Subcutaneous adipose tissue (tissue), 3 donors: ENCODE results near the genes HNRNPA3 and PLEKHA3.

DNA sequence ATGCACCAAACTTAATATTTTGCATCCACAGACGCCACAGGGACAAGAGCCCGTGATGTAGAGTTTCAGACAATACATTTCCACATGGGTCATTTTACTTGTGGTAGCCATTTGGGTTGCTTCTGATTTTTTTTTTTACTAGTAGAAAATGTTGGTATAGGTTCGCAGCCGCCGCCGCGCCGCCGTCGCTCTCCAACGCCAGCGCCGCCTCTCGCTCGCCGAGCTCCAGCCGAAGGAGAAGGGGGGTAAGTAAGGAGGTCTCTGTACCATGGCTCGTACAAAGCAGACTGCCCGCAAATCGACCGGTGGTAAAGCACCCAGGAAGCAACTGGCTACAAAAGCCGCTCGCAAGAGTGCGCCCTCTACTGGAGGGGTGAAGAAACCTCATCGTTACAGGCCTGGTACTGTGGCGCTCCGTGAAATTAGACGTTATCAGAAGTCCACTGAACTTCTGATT lies 44.6 kb downstream of the CHRNA1 start:
- PRO-cap, result no peak
- RAMPAGE, long total RNA, 3 experiments, result start-site peak on the plus strand in 3 of 3 experiments, centred at positions 171 to 191 of the sequence, 22 to 56 reads per replicate

- PRO-cap, result no peak
- RAMPAGE, long total RNA, 3 experiments, result no peak in any of the 3 experiments
Measured at GRCh38 chr2:174753111-174753770, 11.0 kb downstream of the CHRNA1 start.

- PRO-cap, result no peak
- RAMPAGE, long total RNA, 3 experiments, result no peak in any of the 3 experiments
Measured at GRCh38 chr2:174901046-174901494, 104.1 kb downstream of the CHN1 start.

- PRO-cap, result no peak
- RAMPAGE, long total RNA, 3 experiments, result no peak in any of the 3 experiments
Measured at GRCh38 chr2:176088268-176088952, 4.1 kb upstream of the HOXD13 start.

DNA sequence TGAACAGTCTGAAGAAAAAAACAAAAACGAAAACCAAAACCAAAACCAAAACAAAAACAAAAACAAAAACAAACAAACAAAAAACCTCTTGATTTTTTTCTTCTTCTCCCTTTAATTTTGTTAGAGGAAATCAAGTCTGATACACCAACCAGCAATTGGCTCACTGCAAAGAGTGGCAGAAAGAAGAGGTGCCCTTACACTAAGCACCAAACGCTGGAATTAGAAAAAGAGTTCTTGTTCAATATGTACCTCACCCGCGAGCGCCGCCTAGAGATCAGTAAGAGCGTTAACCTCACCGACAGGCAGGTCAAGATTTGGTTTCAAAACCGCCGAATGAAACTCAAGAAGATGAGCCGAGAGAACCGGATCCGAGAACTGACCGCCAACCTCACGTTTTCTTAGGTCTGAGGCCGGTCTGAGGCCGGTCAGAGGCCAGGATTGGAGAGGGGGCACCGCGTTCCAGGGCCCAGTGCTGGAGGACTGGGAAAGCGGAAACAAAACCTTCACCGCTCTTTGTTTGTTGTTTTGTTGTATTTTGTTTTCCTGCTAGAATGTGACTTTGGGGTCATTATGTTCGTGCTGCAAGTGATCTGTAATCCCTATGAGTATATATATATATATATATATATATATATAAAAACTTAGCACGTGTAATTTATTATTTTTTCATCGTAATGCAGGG lies 2.4 kb downstream of the HOXD10 start:
- PRO-cap, result bidirectional peak, plus-strand start at position 323 of the sequence, minus-strand start at position 221 of the sequence
- RAMPAGE, long total RNA, 3 experiments, result no peak in any of the 3 experiments

- PRO-cap, result unidirectional peak, minus-strand start at chr2:176131049
- RAMPAGE, long total RNA, 3 experiments, result no peak in any of the 3 experiments
Measured at GRCh38 chr2:176130866-176131131, 1.3 kb downstream of the HOXD8 start.

GRCh38 chr2:176131132-176131810 lies 1.8 kb downstream of the HOXD8 start:
- PRO-cap, result no peak
- RAMPAGE, long total RNA, 3 experiments, result no peak in any of the 3 experiments

GRCh38 chr2:176279626-176280157 lies 10.4 kb downstream of the MTX2 start:
- PRO-cap, result no peak
- RAMPAGE, long total RNA, 3 experiments, result no peak in any of the 3 experiments

DNA sequence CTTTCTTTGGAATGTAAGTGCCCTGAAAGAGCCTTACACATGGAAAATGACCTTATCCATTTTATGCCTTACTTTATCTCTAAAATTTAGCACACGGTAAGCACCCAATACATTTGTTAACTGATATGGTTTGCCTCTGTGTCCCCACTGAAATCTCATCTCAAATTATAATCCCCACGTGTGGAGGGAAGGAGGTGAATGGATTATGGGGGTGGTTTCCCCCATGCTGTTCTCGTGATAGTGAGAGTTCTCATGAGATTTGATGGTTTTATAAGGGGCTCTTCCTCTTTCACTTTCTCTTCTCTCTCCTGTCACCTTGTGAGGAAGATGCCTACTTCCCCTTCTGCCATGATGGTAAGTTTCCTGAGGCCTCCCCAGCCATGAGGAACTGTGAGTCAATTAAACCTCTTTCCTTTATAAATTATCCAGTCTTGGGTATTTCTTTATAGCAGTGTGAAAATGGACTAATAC lies 159.7 kb downstream of the MTX2 start:
- PRO-cap, result no peak
- RAMPAGE, long total RNA, 3 experiments, result no peak in any of the 3 experiments

GRCh38 chr2:176455687-176456418 lies 186.6 kb downstream of the MTX2 start:
- PRO-cap, result no peak
- RAMPAGE, long total RNA, 3 experiments, result no peak in any of the 3 experiments

DNA sequence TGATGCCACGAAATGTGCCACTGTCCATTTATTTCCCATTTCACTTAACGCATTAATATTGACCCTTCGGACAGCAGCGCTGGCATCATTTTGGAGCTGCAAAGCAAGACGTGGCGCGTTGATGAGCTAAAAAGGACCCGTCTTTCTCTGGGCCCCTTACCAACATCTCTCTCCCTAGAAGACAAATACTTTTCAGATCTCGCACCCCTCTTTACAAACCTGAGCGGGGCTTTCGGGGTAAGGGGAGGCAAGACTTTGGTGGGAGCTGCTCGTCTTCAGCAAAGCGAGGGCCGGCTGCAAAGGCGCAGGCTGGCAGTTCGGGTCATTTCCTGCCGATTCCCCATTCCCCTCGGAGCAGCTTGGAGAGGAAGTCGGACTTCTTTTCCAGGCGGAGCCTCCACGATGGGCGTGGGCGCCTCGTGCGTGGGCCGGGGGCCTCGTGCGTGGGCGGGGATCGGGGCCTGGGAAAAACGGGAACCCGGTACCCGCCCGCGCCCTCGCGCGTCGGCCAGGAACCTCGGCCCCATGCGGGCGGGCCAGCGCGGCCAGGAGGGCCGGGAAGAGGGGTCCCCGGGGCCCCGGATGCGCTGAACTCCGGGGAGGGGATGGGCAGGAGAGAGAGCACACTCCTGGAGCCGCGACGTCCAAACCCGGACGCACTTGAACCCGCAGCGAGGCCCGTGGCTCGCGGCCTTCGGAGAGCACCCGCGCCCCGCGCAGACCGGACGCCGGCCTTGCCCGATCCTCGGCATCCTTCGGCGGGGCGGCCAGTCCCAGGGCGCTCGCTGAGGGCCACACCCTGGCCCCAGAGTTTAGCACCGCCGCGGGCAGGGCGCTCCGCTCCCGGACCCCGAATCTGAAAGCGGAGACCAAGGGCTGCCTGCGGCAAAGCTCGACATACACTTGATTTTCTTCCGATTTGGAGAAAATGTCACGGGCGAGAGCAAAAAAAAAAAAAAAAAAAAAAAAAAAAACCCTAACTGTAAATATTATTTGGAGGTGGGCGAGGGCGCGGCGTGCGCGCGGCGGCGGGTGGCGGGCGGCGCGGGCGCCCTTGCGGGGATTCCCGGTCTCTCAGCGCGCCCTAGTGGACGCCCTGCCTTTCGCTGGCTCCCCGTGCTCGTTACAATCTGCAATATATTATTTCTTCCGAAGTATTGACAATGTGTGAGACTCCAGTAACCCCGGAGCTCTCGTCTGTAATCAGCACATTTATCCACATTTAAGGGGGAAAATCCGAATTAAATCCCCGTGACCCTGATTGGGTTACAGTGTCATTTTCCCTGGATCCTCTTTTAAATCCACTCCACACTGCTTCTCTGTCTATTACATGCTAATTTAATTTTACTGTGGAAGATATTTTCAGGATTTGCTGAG lies 368.5 kb downstream of the MTX2 start:
- PRO-cap, result bidirectional peak, plus-strand start at position 502 of the sequence, minus-strand start at position 351 of the sequence; unidirectional peak, minus-strand start at position 747 of the sequence
- RAMPAGE, long total RNA, 3 experiments, result start-site peak on the plus strand in 1 of 3 experiments, centred at position 492 of the sequence, 16 reads per replicate

DNA sequence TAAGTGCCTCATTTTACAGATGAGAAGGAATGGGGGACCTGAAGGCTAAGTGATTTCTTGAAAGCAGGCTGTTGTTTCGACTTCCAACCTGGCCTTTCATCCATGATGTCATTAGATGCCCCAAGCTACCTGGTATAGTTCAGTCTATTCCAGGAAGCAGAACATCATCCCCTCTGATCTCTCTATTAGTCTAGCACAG lies 386.3 kb upstream of the HNRNPA3 start:
- PRO-cap, result no peak
- RAMPAGE, long total RNA, 3 experiments, result no peak in any of the 3 experiments

DNA sequence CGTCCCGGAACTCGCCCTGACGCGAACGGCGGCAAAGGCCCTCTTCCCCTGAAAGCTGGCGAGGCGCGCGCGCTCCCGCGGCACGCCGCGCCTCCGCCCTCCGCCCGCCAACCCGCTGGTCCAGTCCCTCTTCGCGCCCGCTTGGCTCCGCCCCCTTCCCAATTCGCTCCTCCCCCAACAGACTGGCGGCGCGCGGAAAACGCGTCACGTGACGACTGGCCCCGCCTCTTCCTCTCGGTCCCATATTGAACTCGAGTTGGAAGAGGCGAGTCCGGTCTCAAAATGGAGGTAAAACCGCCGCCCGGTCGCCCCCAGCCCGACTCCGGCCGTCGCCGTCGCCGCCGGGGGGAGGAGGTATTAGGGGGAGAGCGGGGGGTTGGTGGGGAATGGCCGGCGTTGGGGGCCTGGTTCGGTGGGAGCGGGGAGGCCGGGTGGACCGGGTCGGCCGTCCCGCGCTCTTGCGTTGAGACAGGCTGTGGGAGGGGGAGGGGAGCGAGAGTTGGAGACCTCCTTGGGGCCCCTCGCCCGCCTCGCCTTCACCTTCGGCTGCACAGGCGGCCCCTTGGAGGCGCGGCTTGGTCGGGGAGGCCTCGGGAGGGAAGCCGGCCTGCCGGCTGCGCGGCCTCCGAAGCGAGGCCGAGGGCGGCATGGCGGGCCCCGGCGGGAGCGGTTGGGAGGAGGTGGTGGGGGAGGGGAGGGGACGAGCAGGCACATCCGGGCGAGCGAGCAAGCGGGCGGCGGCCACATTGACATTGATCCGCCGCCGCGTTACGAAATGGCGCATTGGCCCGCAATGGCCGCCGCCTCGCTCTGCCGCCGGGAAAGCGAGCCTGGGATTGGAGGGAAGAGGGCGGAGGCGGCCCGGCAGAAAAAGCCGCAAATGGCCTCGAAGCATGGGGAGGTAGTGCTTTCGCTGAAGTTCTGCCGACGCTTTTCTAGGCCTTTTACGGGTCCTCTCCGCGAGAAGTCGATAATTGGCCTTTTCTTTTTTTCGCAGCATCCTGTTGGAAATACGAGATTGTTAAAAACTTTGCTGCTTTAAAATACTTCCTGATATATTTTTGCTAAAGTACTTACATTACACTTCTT lies at the start of gene HNRNPA3:
HNRNPA3 (plus strand) TSS at position 277 of the 1,089 bp plus-strand sequence.
- PRO-cap, result bidirectional peak, plus-strand start at position 280 of the sequence, minus-strand start outside the sequence; bidirectional peak, plus-strand start at position 711 of the sequence, minus-strand start at position 672 of the sequence; bidirectional peak, plus-strand start at position 904 of the sequence, minus-strand start at position 772 of the sequence
- RAMPAGE, long total RNA, 3 experiments, result start-site peak on the plus strand in 3 of 3 experiments, centred at positions 251 to 266 of the sequence, 630 to 1,037 reads per replicate

DNA sequence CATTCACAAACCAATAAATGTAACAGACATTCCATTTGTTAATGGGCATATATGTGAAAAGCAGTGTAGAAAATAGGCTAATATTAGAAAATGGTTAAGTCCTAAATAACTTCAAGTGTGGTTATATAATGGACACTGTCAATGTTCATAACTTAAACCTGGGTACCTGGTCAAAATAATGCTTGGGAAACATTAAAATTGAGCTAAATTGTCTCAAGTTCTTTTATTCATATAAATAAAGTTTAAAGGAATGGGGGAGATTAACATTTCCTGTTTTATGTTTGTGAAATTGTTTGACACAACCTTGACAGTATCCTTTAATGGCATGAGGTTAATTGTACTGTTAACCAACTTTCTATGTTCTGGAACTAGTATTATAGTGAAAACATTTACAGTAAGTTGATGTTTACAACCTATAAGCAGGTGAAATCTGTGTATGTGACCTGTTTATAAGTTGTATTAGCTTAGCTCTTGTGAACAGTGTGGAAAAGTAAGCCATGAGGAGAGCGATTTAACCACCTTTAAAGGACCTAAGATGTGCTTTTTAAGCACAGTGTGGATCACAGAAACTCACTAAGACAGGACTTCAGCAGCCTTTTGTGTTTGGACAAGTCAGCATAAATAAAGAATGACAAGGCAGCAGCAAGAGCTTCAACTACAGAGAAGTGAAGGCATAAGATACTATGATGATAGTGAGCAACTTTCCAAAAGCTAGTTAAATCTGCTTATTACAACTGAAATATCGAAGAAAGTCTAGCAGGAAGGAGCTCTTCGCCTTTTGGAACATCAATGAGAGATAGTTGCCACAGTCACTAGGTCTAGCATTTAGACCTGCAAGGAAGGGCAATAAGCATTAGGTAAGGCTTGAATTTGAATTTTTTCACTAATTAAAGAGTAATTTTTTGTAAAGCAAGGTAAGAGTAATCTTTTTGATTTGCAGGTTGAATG lies 8.8 kb downstream of the HNRNPA3 start:
- PRO-cap, result no peak
- RAMPAGE, long total RNA, 3 experiments, result no peak in any of the 3 experiments

DNA sequence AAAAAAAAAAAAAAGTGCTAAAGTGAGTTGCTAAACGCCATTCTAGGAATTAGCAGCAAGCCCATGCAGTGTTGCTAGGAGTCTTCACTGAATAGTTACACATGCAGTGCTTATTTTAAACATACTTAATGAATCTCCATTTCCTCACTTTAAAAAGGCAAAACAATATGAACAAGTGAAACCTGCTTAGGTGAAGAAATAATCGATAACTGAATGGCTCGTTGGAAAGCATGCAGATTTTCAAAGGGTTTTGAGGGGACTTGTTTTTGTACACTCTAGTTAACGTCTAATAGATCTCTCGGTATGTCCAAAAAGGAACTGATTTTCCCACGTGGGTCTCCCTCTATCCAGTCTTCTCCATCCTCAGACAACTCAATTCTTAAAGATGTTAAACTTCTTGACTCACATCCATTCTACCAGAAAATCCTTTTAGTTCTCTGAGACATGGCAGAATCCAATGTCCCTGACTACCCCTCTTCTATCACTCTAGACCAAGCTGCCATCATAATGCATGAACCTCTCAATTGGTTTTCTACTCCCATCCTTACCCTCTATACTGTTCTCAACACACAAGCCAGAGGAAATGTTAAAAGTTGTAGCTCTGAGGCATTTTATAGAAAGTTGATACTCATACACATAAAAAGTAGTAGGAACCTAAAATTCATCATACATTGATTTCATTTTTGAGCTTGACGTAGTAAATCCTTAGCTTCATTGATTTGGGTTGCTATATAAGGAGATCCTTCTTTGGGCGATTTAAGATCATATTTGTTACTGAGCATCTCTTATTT lies 16.1 kb downstream of the HNRNPA3 start:
- PRO-cap, result no peak
- RAMPAGE, long total RNA, 3 experiments, result no peak in any of the 3 experiments

- PRO-cap, result no peak
- RAMPAGE, long total RNA, 3 experiments, result no peak in any of the 3 experiments
Measured at GRCh38 chr2:177253751-177254409, 10.6 kb downstream of the NFE2L2 start.

GRCh38 chr2:177731234-177731676 lies 112.7 kb upstream of the TTC30A start:
- PRO-cap, result no peak
- RAMPAGE, long total RNA, 3 experiments, result no peak in any of the 3 experiments

GRCh38 chr2:178479944-178480945 lies at the start of gene PLEKHA3:
Gene PLEKHA3 (plus strand): TSS chr2:178480457.
- PRO-cap, result bidirectional peak, plus-strand start at chr2:178480489, minus-strand start at chr2:178480190
- RAMPAGE, long total RNA, 3 experiments, result no peak in any of the 3 experiments

- PRO-cap, result no peak
- RAMPAGE, long total RNA, 3 experiments, result no peak in any of the 3 experiments
Measured at GRCh38 chr2:178493887-178494675, 13.8 kb downstream of the PLEKHA3 start.

GRCh38 chr2:178532513-178532916 lies 52.3 kb downstream of the PLEKHA3 start:
- PRO-cap, result no peak
- RAMPAGE, long total RNA, 3 experiments, result no peak in any of the 3 experiments